Pericardium fibroblast (primary cell): ENCODE results near the gene FARP1.

GRCh38 chr13:97261216-97261951 is 39.3 kb downstream of the MBNL2 start:
- RAMPAGE, long total RNA: no peak

DNA sequence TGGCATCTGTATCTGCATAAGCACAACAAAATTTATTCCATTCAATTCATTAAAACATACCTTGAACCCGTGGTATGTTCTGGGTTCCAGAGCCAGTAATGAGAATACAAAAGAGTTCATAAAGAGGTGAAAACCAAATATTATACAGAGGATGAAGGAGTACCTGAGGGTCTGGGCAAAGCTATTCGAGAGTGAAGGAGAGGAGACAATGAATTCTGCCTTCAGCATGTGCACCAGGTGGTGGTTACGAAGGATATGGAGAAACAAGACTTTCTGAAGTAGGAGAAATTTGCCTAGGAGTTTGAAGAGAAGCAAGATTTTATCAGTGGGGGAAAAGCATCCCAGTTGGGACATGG is 73.0 kb upstream of the RAP2A start:
- RAMPAGE, long total RNA: no peak

DNA sequence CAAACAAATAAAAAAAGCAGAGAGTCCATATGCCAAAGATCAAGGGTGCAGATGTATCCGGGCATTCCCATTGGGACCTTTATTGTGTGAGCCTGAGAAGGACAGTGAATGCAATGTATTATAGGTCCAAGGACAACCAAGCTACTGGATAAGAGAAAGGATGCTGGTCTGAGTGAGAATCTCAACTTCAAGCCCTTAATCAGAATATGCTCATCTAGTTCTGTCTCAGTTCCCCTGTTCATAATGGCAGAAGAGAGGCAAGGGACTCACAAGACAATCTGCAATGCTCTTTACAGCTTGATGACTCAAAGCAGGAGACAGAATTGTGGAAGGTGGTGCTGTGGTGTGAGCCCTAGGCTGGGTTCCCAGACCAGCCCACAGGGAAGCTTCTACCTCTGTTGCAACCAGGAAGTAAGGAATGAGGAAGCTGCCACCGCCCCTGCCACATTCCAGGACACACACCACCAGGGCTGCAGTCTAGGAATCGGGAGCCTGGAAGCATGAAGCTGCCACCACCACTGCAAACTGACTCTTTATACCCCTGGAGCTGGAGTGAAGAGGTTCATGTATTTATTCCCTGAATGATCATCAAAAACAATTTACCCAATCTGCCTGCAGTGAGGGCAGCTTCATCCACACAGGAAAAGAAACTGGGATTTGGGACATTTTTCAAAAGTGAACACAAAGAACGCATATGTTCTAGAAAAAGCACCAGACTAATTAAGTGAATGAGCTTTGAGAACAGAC is 133.9 kb downstream of the RAP2A start:
- RAMPAGE, long total RNA: no peak

DNA sequence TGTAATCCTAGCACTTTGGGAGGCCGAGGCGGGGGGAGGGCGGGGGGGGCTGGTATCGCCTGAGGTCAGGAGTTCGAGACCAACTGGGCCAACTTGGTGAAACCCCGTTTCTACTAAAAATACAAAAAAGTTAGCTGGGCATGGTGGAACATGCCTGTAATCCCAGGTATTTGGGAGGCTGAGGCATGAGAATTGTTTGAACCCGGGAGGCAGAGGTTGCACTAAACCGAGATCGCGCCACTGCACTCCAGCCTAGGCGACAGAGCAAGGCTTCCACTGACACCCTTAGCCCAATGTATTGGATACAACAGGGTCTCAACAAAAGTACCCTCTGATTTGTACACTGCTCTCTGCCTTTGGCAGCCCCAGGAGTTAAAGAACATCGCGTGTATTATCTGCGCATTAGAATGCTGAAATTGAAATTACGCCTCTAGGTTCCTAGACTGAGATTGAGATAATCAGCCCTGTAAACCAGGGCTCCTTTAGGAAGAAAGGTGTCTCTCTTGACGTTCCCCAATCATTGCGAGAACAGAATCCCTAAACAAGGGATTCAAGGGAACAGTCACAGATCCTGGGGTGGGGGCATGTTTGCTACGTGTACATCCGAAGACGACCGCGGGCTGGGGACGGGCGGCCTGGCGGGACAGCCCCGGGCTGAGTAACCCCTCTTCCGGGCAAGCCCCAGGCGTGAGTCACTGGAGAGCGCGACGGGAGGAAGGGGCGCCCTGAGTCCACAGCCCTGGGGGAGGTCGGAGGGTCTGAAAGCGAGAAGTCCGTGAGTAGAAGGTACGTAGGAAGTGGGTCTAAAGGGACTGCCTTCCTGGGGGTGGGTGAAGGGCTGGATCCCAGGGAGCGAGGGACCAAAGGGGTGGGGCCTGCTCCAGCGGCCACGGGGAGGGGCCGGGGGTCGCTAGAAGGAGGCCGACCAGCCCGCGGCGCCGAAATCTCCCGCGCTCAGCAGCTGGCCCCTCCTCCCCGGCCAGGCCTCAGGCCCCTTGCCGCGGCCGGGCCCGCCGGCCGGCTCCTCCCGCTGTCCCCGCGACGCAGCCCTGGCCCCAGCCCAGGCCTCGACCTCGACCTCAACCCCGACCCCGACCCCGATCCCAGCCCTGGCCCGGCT is 22.1 kb downstream of the IPO5 start:
- RAMPAGE, long total RNA: no peak

- RAMPAGE, long total RNA: start-site peak on the plus strand at chr13:97976619-97976694, 498 and 321 reads in 2 replicates
These were observed 23.3 kb downstream of the IPO5 start for GRCh38 chr13:97976413-97977519.

DNA sequence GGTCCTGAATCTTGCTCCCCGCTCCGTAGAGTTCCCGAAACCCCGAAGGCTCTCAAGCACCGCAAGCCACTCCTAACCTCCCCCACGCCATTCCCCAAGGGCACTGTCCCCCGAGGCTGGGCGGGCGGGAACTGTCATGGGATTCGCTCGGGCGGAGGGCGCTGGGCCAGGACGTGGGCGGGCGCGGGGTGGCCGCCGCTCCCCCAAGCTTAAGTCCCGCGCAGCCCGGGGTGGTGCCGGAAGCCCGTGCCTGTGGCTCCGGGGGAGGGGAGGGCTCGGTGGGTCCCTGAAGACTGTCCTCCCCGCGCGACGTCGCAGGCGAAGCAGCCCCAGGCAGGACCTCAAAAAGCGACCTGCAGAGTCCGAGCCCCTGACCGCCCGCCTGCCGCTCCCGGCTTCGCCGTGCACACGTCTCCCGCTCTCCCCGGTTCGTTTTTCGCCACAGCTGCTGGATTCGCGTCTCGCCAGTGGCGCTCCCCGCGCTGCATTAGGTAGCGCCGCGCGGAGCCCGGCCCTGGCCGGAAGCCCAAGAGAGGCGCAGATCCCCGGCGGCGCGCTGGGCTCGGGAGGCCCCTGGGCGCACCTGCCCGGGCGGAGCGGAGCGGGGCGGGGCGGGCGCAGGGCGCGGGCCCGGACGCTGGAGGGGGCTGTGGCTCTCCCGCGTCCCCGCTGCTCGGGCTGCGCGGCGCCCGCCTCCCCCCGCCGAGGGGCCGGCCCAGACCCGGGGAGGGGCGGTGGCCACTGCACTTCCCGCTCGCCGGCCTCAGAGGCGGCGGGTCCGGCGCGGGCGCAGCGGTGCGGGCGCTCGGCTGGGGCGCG is at the start of gene FARP1:
TSS of gene FARP1 (plus strand) at position 744 of the 819 bp plus-strand sequence.
- RAMPAGE, long total RNA: no peak

DNA sequence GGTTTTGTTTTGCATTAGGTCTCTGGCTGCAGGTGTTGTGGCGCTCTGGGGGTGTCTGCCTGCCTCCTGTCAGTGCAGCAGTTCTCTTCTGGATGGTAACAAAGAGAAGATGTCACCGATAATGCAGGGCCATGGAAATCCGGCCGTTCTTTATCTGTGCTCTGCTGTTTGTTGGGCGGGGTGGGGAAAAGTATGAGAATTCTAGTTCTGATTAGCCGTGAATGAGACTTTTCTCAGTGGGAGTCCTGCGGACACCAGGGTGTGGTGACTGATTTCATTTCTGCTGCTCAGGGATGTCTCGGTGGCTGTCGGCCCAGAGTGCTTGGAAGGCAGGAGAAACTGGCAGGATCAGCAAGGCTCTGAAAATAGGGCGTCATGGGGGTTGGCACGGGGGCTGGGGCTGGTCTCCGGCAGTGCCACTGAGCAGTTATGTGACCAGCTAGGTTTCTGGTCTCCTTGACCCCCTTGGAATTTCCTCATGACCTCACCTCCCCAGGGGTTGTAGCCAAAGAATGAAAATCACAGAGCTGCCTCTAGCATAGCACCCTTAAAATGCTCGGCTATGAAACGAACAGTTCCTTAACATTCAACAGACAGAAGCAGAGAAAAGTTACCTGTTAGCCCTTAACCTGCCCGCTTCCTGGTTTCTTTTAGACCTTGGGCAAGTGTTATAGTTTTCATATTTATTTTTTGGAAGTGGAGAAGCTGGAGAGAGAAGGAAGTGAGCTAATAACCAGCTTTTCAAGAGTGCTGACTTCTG is 4.9 kb downstream of the RNF113B start:
- RAMPAGE, long total RNA: no peak

- RAMPAGE, long total RNA: no peak
These were observed 37.1 kb upstream of the RNF113B start for GRCh38 chr13:98213963-98214736.

GRCh38 chr13:98390518-98391076 is 186.3 kb downstream of the STK24 start:
- RAMPAGE, long total RNA: no peak

- RAMPAGE, long total RNA: no peak
These were observed 165.2 kb downstream of the STK24 start for GRCh38 chr13:98411418-98412414.

- RAMPAGE, long total RNA: no peak
These were observed 136.5 kb downstream of the STK24 start for GRCh38 chr13:98440503-98440704.

- RAMPAGE, long total RNA: no peak
These were observed 128.8 kb downstream of the STK24 start for GRCh38 chr13:98447952-98448647.

DNA sequence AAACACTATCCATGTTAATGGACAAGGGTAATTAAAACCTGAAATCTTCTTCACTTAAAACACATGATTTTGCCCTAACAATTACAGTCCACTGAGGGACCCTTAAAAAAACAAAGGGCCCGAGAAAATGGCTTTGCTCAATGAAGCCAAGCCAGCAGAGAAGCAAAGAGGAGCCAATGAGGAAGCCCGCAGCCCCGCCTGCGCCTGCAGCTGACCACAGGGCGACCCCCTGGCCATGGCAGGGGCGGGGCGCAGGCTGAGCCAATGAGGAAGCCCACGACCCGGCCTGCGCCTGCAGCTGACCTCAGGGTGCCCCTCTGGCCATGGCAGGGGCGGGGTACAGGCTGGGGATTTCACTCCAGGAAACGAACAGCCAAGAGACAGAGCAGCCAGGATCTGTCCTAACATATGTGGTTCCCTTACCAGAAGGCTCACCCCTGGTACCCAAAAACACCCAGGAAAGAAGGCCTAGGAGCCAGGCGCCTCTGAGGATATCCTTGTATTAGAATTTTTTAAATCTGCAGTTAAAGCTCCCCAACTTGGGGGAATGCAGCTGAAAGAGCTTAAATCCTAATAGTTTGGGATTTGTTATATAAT is 101.4 kb downstream of the STK24 start:
- RAMPAGE, long total RNA: no peak

DNA sequence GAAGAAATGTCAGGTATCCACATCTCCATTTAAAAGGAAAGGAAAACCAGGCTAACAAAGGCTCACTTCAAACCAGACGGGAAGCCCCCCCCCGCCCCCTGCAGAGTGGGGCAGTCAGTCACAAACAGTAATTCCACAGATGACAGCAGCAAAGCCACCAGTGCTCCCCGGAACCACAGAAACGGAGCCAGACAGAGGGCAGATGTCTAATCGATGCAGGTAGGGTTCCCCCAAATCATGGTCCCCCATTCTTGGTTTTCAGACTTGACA is 100.8 kb downstream of the STK24 start:
- RAMPAGE, long total RNA: no peak

DNA sequence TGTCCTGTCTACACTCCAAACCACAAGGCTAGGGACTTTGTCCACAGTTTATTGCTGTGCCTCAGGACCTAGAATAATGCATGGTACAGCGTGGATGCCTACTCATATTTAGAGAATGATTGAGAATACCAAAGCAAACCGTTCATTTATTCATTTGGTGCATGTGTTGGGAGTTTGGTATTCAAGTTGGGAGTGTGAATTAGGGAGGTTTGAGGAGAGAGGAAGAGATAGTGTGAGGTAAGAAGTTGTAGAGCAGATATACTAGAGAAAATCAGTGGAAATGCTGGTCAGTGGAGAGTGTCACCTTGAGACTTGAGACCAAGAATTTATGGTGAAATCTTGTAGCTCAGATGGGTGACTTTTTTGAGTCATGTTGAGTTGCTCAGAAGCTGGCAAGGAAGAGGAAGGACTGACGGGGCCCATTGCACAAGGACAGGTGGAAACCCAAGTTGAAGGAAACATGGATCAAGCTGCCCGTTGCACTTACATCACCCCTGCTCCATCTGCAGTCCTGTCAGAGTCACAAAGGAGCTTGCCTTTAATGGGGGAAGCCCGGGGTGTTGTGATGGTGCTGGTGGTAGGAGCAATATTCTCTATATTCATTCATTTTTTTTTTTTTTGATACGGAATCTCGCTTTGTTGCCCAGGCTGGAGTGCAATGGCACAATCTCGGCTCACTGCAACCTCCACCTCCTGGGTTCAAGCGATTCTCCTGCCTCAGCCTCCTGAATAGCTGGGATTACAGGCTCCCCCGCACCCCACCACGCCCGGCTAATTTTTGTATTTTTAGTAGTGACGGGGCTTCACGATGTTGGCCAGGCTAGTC is 27.2 kb downstream of the UBAC2 start:
- RAMPAGE, long total RNA: no peak

DNA sequence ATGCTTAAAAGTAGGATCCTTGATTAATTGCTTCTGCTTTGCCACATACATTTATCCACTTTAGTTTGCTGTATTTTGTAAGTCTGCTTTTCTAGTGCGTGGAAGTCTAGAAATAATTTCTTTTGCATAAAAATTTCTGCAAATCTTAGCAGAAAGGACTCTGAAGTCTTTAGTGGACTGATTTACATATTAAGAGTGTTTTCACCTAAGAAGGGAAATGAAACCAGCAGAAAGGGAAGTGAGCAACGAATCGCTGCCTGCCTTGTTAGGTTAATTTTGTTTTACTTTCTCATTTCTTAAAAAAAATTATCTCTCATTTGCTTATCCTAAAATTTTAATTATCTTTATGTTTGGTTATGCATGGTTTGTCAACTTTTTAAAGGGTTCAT is 721 bp upstream of the GPR18 start:
- RAMPAGE, long total RNA: no peak

DNA sequence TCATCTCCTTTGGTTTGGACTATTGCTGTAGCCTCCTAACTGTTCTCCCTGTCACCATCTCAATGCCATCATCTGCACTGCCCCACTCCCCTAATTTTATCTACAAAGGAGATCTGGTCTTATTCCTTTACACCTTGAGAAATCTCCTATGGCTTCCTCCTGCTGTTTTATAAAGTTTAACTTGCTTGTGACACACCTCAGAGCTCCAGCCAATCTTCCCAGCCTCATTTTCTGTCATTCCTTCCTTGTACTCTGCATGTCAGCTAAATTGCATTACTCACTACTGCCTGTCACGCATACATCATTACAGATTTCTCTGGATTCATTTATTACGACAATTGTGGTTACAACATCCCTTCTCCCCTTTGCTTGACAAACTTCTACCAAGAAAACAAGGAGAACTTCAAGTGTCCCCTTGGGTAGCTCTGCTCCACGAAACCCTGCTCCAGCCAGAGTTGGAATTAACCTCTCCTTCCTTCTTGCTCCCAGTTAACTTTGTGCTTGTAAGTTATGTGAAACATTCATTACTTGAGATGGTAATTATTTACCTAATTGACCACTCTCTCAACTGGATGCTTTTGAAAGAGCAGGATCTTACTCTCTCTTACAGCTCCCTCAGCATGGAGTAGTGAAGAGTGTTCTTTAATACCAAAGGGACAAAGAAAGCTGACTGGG is 22.0 kb upstream of the GPR18 start:
- RAMPAGE, long total RNA: no peak

GRCh38 chr13:99281296-99282404 is 23.5 kb upstream of the GPR18 start:
- RAMPAGE, long total RNA: no peak

GRCh38 chr13:99294500-99295673 is 12.3 kb downstream of the GPR183 start:
- RAMPAGE, long total RNA: no peak

DNA sequence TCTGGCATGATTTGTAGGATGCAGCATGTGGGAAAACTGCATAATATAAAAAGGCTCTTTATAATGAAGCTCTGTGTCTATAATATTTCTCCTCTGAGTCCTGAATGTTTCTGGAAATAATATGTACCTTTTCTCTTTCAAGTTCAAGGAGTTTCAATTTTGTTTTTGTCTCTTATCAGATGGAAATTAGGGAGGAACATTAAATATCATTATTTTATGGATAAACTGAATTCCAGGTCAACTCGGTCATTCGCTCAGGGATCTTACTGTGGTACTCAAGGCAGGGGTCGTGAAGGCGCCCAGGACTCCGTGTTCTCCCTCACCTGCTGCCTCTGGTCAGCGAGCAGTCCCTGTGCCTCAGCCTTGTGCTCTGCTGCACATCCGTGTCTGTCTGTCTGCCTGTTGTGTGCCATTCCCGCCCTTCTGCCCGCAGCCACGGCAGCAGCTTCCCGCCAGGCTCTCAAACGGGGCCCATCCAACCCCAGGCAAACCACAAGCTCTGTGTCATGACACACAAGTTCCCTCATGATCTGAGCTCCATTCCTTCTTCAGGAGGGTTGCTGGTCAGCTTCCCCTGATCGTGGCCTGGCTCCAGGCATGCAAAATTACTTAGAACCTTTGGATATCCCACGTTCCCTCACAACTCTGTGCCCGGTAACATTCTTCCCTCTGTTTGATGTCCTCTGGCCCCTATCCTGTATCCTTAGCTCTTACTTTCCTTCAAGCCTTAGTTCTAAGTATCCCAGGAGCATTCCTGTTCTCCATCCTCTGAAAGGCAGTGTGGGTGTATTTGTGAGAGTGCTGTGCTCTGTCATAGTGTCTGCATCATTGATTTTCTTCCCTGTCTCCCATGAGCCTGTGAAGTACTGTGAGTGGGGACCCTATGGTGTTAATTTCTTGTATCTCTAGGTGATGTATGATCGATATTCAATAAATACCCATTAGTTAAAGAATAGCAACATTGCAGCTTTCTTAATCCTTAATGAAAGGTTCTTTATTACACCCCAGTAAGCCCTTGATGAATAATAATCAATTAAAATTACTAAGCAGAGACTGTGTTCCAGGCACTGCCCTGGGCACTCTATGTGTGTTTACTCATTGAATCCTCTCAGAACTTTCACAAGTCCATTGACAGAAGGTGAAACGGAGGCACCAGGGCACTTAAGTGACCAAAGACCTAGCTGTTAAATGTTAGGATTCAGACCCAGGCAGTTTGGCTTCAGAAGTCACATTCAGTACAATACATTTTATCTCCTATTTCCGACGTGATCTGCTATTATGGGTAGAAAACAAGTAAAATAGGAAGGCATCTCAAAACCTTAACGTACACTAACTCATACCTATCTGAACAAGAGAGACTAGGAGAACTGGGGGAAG is 3.1 kb downstream of the GPR183 start:
- RAMPAGE, long total RNA: no peak